ENCODE measurements around a stretch of chr21.

GRCh38 chr21:41217494-41218201, 49.7 kb downstream of the BACE2 start:
- PRO-cap, 3 experiments, result no peak in any of the 3 experiments
- RAMPAGE, long total RNA, result no peak
- RRBS, 2 experiments, result 50% methylated on average over 1 of the region's 14 CpGs; no CpG with 5 or more reads in 1 of the 2 experiments

GRCh38 chr21:41251019-41251244, 65.7 kb upstream of the FAM3B start:
- PRO-cap, 3 experiments, result no peak in any of the 3 experiments
- RAMPAGE, long total RNA, result no peak
- RRBS, 2 experiments, result no CpG with 5 or more reads among the region's 6 CpGs

DNA sequence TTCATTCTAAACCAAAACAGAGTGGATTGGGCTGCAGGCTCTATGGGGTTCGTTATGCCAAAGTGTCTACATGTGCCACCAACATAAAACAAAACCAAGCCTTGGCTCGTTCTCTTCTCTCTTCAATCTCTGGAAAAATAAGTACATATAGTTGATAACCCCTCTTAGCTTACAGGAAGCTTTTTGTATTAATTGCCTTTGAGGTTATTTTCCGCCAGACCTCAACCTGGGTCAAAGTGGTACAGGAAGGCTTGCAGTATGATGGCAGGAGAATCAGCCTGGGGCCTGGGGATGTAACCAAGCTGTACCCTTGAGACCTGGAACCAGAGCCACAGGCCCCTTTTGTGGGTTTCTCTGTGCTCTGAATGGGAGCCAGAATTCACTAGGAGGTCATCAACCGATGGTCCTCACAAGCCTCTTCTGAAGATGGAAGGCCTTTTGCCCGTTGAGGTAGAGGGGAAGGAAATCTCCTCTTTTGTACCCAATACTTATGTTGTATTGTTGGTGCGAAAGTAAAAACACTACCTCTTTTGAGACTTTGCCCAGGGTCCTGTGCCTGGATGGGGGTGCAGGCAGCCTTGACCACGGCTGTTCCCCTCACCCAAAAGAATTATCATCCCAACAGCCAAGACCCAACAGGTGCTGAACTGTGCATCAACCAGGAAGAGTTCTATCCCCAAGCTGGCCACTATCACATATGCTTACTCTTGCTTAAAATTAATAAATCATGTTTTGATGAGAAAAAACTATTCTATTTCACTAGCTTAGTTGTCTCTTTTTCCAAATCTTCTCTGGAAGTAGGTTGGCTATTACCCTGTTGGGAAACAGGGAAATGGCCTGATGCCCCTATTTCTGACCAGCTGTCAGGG, 40.5 kb upstream of the FAM3B start:
- PRO-cap, 3 experiments, result no peak in any of the 3 experiments
- RAMPAGE, long total RNA, result no peak
- RRBS, 2 experiments, result no CpG with 5 or more reads among the region's 7 CpGs

DNA sequence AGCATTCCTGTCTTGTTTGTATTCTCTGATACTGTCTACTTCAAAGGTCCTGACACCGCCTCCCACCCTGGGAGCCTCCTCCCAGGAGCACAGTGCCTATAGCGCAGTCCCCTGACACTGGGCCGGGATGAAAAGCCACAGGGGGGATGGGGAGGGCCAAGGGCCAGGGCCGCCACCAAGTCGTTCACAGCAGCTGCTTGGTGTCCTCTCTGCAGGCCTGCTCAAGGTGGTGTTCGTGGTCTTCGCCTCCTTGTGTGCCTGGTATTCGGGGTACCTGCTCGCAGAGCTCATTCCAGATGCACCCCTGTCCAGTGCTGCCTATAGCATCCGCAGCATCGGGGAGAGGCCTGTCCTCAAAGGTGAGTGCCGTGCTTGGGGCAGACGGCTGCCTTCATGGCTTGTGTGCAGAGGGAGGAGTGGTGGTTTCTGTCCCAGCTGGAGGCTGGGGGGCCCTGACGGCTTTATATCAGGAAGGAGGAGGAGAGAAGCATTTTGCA, 6.2 kb downstream of the FAM3B start:
- PRO-cap, 3 experiments, result no peak in any of the 3 experiments
- RAMPAGE, long total RNA, result no peak
- RRBS, 2 experiments, result no CpG with 5 or more reads among the region's 14 CpGs

DNA sequence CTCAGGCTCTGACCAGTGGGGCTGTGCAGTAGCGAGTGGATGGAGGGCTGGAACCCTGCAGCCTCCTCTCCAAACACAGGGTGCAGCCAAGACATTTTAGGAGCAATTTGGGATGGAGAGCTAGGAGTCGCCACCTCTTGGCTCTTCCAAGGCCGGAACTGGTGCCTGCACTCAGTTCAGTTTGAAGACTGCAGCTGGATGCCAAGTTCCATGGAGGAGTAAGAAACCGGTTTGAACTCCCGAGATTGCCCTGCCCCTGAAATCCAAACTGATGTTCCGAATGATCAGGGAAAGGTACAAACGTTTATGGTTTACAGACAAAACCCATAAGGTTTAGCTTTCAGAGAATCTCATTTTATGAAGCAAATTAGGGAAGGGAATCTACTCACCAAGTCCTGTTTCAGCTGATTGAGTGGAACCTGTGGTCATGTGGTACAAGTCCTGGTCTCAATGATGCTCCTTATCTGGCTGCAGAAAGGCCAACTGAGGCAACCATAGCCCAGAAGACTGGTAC, 3.0 kb downstream of the MX1 start:
- PRO-cap, 3 experiments, result no peak in any of the 3 experiments
- RAMPAGE, long total RNA, result no peak
- RRBS, 2 experiments, result 58 to 69% methylated on average over 2 of the region's 7 CpGs

GRCh38 chr21:41507419-41507825, 536 bp downstream of the TMPRSS2 start:
- PRO-cap, 3 experiments, result no peak in any of the 3 experiments
- RAMPAGE, long total RNA, result no peak
- RRBS, 2 experiments, result 2 to 3% methylated on average over 17 to 18 of the region's 29 CpGs

DNA sequence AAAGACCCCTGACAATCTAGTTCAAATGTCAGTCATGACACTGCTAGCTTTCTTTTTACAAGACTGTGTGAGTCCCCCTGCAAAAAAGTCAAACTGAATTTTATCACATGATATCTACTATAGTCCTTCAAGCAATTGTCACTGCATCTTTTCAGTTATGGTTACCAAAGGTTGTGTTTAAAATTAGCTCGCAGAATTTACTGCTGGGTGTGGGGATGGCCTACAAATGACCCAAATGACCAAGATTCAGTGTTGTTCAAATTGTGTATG, 57.3 kb upstream of the TMPRSS2 start:
- PRO-cap, 3 experiments, result no peak in any of the 3 experiments
- RAMPAGE, long total RNA, result no peak
- RRBS, 2 experiments, result no CpG with 5 or more reads among the region's 1 CpG

DNA sequence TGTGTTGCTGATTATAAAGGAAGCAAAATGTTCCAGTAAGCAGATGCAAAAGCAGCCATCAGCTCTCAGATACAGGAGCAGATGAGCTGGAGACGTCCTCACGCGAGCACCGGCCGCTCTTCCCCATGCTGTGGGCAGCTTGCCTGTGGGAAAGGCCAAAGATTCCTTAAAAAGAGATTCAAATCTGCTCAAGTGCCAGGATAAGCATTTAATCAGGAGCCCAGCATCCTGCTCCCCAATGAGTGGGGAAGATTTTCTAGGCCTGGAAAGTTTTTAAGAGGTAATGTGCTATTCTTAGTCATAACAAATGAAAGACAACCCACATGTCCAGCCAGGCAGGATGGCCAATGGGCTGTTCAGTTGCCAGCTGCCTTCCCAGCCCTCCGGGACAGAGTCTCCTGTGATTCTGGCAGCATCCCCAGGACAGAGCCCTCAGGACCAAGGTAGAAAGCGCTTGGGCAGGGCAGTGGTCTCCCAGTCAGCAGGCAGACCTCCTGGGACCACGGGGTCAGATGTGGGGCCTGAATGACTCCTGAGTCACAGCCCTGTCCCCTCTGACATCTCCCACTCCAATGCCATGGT, 108.2 kb upstream of the TMPRSS2 start:
- PRO-cap, 3 experiments, result no peak in any of the 3 experiments
- RAMPAGE, long total RNA, result no peak
- RRBS, 2 experiments, result no CpG with 5 or more reads among the region's 8 CpGs

GRCh38 chr21:41706937-41708034, 59.6 kb downstream of the RIPK4 start:
- PRO-cap, 3 experiments, result no peak in any of the 3 experiments
- RAMPAGE, long total RNA, result no peak
- RRBS, 2 experiments, result no CpG with 5 or more reads among the region's 6 CpGs

DNA sequence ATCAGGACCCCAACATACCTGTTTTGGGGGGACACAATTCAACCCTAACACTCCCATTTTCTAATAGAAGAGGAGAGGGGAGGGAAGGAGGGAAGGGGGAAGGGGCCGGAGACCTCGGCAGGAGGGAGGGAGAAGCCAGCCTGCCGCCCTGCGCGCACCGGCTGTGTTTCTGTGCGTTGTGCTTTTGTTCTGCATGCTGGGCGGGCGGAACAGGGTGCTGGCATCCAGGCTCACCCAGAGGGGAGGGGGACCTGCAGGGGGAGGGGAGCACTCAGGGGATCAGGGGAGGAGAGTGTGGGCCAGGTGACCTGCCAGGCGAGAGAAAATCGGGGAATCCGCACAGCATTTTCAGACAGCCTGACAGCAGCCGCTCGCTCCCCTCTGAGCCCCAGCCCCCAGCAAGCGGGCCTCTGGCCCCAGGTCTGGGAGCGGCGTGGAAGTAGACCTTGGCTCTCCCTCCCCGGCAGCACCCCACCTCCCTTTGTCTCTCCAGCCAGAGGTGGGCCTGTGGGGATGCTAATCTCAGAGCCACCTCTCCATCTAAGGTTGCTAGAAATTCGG, 54.6 kb downstream of the RIPK4 start:
- PRO-cap, 3 experiments, result no peak in any of the 3 experiments
- RAMPAGE, long total RNA, result no peak
- RRBS, 2 experiments, result 16 to 26% methylated on average over 6 of the region's 19 CpGs

GRCh38 chr21:41751356-41752347, 15.2 kb downstream of the RIPK4 start:
- PRO-cap, 3 experiments, result no peak in any of the 3 experiments
- RAMPAGE, long total RNA, result no peak
- RRBS, 2 experiments, result 69 to 73% methylated on average over 2 to 5 of the region's 21 CpGs

- PRO-cap, 3 experiments, result no peak in any of the 3 experiments
- RAMPAGE, long total RNA, result no peak
- RRBS, 2 experiments, result no CpG with 5 or more reads among the region's 13 CpGs
Measured at GRCh38 chr21:41833513-41834100, 45.5 kb downstream of the PRDM15 start.

GRCh38 chr21:41905512-41905896, 26.4 kb upstream of the PRDM15 start:
- PRO-cap, 3 experiments, result no peak in any of the 3 experiments
- RAMPAGE, long total RNA, result no peak
- RRBS, 2 experiments, result no CpG with 5 or more reads among the region's 13 CpGs

GRCh38 chr21:41950797-41951752, 2.7 kb downstream of the C2CD2 start:
- PRO-cap, 3 experiments, result no peak in any of the 3 experiments
- RAMPAGE, long total RNA, result no peak
- RRBS, 2 experiments, result no CpG with 5 or more reads among the region's 19 CpGs

- PRO-cap, 3 experiments, result peak in 2 of 3 experiments; most common plus-strand start chr21:42040732 (in 1); most common minus-strand start chr21:42040508 (in 1)
- RAMPAGE, long total RNA, result no peak
- RRBS, 2 experiments, result 26% methylated on average over 2 of the region's 16 CpGs; no CpG with 5 or more reads in 1 of the 2 experiments
Measured at GRCh38 chr21:42040404-42041064, 30.4 kb upstream of the ZBTB21 start.

DNA sequence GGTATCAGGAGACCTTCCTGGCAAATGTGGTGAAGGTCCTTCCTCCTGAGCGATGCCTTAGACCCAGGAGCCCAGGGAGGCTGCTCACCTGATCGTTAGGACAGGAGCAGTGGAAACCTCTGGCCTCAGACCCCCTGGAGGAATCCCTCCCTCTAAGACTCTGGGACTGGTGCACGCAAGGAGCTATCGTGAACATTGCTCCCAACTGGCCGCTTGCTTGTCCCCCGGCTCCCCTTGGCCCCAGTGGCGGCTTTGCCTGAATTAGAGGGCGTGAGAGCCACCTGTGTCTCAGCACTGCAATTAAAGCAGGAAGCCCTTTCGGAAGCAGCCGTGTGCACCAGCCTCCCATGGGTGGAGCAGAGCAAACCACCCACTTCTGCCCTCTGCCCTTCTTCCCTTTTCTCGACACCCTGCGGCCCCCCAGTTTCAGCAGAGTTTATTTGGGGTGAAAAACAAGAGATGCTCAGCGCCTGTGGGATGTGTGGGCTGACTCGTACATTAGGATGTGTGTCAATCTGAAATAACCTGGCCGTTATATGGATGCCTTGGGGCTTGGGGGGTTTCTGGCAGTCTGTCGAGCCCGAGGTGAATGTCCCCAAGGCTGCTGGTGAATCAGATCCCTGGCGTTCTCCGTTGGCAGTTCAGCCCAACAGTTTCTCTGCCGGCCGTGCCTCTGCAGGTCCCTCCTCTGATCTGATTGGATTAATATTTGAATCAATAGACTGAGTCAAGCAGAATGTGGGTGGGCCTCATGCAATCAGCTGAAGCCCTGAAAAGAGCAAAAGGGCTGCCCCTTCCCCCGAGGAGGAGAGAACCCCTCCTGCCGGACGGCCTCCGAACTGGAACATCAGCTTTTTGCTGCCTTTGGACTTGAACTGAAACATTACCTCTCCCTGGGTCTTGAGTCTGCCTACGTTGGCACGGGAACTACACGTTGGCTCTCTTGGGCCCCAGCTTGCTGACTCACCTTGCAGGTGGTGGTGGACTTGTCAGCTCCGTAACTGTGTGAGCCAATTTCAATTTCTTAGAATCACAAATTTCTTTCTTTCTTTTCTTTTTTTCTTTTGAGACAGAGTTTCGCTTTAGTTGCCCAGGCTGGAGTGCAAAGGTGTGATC, 7.3 kb upstream of the UMODL1 start:
- PRO-cap, 3 experiments, result no peak in any of the 3 experiments
- RAMPAGE, long total RNA, result no peak
- RRBS, 2 experiments, result no CpG with 5 or more reads among the region's 30 CpGs

DNA sequence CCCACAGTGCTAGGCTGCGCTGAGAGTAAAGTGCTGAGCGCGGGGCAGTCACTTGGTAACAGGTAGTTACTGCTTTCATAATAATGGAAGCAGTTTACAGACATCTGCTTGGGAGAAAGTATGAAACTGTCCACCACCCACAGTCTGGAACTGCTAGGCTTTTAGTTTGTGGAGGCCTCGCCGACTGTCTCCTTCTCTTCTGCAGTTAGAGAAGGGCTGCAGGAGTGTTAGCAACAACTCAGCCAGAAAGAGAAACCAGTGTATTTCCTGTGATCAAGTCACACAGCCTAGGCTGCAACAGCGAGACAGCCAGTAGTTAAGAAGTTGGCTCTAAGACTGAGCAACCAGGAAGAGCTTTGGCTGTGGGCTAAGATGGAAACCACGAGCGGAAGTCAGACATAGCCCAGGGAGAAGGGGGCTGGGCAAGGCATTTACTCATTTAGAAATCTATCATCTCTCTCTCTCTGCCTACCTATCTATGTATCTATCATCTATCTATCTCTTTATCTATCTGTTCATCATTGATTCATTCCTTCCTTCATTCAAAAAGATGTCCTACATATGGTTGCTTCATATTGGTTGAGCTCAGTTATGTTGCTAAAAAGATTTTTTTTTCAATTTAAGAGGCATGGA, 30.7 kb upstream of the ABCG1 start:
- PRO-cap, 3 experiments, result no peak in any of the 3 experiments
- RAMPAGE, long total RNA, result no peak
- RRBS, 2 experiments, result no CpG with 5 or more reads among the region's 8 CpGs

GRCh38 chr21:42193080-42193464, 25.9 kb upstream of the ABCG1 start:
- PRO-cap, 3 experiments, result no peak in any of the 3 experiments
- RAMPAGE, long total RNA, result no peak
- RRBS, 2 experiments, result no CpG with 5 or more reads among the region's 7 CpGs

GRCh38 chr21:42198758-42199363, 20.1 kb upstream of the ABCG1 start:
- PRO-cap, 3 experiments, result no peak in any of the 3 experiments
- RAMPAGE, long total RNA, result no peak
- RRBS, 2 experiments, result no CpG with 5 or more reads among the region's 2 CpGs

- PRO-cap, 3 experiments, result no peak in any of the 3 experiments
- RAMPAGE, long total RNA, result no peak
- RRBS, 2 experiments, result no CpG with 5 or more reads among the region's 23 CpGs
Measured at GRCh38 chr21:42279984-42280858, 35.0 kb downstream of the TFF3 start.

Data from skeletal muscle tissue (tissue), 7 donors.